Mesothelial cell of epicardium (in vitro differentiated cells): Measurements from ENCODE around the genes CADM2, STX19, OR5K3 and OR5K1.

DNA sequence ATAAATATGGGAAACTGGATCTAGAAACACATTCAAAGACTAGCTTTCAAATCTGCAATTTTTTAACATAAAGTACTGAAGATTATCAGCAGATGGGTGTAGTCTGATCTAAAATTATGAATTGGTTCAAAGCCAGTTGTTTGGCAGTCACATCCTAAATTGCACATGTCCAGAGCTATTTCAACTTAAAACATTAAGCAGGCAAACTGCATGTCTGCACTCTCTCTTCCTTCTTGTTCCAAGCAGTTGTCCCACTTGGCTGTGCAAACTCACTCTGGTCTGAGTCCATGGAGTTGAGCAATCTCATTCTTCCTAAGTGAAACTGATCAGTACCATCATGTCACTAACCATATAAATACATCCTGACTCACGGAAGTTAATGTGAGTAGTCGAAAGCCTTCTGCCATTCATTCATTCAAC is 353.0 kb downstream of the ROBO1 start:
- PRO-cap: no peak

- PRO-cap: no peak
These were observed 229.9 kb downstream of the GBE1 start for GRCh38 chr3:81531439-81532063.

DNA sequence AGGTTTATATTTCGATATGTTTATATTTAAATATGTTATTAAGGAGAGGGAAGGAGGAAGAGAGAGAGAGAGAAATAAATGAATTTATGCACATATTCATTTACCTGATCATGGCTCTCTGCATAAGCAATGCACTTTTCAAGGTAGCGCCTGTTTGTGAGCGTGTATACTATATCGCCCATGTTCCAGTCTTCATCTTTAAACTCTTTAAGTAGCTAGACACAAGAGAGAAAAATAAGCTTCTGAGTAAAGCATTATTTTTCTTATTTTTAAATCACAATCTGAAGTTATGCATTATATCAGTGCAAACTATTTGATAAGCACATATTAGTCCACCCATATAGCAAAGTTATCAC is 180.4 kb downstream of the GBE1 start:
- PRO-cap: no peak

- PRO-cap: no peak
These were observed 44.5 kb downstream of the GBE1 start for GRCh38 chr3:81716712-81717595.

DNA sequence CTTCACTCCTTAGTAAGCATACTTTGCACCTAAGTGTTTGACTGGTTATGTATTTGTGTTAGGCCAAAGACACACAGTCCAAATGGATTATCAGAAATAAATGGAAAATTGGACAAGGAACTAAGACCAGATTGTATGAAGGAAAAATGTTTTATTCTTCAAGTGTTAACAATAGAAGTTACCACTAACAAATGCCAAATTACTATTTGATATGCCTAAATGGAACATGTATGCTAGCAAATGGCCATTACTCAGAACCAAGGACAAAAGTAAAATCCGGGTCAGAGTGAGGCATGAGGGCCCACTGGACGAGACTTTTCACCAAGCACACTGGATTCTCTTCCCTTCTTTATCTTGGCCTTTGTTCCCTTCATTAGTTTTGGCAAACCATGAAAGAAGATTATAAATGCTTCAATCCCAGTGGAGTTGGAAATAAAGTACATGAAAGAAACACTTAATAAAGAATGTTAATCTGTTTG is 2.0 kb downstream of the GBE1 start:
- PRO-cap: no peak

DNA sequence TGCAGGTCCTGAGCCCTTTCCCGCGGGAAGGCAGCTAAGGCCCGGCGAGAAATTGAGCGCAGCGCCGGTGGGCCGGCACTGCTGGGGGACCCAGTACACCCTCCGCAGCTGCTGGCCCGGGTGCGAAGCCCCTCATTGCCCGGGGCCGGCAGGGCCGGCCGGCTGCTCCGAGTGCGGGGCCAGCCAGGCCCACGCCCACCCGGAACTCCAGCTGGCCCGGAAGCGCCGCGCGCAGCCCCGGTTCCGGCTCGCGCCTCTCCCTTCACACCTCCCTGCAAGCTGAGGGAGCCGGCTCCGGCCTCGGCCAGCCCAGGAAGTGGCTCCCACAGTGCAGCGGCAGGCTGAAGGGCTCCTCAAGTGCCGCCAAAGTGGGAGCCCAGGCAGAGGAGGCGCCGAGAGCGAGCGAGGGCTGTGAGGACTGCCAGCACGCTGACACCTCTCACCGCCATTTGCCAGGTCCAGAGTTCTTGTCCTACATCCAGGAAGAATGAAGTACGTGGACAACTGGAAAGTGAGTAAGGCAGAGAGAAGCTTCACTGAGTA is 1456.4 kb upstream of the GBE1 start:
- PRO-cap: no peak

DNA sequence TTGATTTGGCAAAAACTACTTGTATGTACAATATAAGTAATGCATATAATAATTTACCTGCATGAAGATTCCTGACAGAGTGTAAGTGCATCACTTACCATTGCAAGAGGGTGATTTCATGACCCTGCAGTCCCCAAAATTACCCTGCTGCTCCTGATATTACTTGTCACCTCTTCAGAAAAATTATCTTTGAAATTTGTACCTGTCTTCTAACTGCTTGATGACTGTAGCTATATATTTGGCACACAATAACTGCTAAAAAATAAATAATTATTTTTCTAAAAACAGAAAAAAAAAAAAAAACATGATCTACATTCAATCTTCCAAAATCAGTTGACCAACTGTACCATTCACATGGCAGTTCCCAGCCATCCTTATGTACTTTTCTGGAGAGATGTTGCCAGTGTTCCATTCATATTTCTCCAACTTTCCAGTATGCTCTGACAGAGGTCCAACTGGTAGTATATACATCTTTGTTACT is 153.6 kb upstream of the CADM2 start:
- PRO-cap: no peak

- PRO-cap: no peak
These were observed at the start of gene CADM2 for GRCh38 chr3:84958439-84959226. Gene CADM2 (plus strand): TSS chr3:84958989.

DNA sequence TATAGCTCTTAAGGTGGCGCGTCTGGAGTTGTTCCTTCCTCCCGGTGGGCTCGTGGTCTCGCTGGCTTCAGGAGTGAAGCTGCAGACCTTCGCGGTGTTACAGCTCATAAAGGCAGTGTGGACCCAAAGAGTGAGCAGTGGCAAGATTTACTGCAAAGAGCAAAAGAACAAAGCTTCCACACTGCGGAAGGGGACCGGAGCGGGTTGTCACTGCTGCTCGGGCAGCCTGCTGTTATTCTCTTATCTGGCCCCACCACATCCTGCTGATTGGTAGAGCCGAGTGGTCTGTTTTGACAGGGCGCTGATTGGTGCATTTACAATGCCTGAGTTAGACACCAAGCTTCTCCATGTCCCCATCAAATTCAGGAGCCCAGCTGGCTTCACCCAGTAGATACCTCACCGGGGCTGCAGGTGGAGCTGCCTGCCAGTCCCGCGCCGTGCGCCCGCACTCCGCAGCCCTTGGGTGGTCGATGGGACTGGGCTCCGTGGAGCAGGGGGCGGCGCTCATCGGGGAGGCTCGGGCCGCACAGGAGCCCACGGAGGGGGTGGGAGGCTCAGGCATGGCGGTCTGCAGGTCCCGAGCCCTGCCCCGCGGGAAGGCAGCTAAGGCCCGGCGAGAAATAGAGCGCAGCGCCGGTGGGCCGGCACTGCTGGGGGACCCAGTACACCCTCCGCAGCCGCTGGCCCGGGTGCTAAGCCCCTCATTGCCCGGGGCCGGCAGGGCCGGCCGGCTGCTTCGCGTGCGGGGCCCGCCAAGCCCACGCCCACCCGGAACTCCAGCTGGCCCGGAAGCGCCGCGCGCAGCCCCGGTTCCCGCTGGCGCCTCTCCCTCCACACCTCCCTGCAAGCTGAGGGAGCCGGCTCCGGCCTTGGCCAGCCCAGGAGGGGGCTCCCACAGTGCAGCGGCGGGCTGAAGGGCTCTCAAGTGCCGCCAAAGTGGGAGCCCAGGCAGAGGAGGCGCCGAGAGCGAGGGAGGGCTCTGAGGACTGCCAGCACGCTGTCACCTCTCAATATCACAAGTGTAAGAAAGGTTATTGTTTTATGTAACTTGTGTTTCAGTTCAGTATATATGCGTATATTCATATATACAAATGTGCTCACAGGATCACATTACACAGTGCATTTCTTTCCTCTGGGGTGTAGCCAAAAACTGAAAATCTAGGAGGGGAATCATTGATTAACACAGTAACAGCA is 545.8 kb downstream of the CADM2 start:
- PRO-cap: no peak

- PRO-cap: no peak
These were observed 307.9 kb downstream of the VGLL3 start for GRCh38 chr3:86683004-86683567.

GRCh38 chr3:87793615-87793911 is 1.1 kb downstream of the HTR1F start:
- PRO-cap: no peak

- PRO-cap: no peak
These were observed at the start of gene STX19 for GRCh38 chr3:94028241-94029049. Gene STX19 (minus strand): TSS chr3:94028597.

DNA sequence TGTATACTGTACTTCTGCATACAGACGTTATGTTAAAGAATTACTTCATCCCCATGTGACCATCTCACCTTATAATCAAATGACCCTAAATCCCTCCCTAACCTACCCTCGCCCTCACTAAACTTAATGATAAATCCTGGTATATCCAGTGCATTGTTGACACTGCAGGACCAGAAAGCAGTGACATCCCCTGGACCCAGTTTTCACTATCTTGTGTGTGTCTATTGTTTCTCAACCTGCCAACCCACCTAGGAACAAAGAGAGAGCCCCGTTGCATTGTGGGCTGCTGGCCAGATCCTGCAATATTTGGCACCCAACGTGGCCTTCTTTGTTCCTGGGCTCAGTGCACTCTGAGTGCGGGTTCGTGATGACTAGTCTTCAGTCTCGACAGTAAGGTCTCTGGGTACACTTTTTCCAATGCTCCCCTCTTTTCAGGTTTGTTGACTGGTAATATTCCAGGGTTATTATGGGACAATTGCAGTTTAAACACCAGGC is 584.9 kb downstream of the NSUN3 start:
- PRO-cap: no peak

DNA sequence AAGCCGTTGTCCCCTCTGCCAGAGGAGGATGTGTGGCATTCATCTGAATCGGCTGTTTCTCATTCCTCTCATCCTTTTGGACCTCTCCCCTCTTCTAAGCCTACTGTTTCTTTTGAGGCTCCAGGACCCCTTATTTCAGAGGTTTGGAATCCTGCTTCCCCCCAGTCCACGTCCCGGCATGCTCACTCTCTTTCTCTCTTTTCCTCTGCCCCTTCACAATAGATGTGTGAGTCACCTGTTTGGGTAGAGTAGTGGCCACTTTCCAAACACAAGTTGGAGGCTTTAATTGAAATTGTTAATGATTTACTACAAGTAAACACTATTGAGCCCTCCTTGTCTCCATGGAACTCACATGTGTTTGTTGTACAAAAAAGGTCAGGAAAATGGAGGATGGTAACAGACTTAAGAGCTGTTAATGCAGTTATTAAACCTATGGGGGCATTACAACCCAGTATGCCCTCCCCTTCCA is 585.9 kb downstream of the NSUN3 start:
- PRO-cap: no peak

GRCh38 chr3:94937640-94938358 is 874.9 kb downstream of the NSUN3 start:
- PRO-cap: no peak

DNA sequence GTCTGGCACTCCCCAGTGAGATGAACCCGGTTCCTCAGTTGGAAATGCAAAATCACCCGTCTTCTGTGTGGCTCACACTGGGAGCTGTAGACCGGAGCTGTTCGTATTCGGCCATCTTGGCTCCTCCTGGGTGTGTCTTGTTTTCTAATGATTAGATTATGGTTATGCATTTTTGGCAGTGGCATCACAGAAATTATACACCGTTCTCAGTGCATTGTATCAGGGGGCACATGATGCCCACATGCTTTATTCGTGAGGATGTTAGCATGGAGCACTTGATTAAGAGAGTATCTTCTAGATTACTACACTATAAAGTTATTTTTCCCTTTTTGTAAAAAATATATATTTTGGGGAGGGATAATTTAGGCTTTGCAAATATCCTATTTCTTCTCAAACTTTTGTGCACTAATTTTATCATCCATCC is 216.5 kb upstream of the ARL6 start:
- PRO-cap: no peak

DNA sequence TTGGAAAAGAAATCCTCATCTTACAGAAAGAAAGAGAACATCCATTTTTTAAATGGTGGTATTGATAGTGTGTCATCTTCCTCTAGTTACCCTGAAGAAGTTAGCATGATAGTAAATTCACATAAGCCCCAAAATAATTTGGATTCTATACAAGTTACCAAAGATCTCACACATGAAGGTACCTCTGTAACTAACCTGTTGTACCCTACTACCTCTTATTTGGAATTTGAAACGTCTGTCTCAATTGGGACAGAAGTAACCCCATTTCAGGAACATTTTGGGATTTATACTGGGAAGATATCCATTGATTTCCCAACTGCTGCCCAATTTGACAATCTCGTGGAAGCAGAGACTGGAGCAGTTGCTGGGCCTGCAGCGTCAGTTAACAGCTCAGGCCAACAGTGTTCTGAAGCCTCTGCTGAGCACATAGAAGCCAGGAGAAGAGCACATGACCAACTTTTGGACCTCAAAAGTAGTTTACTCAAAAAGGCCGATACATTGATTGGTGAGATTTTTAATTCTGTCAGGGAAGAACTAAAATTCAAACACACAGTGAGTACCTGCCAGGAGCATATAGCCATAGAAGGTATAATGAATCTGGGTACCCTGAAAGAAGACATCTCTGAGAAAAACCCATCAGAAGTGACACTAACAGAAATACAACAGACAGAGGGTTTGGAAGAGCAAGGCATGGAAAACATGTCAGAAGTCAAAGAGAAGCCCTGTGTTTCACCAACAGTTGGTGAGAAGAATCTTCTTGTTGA is 52.7 kb downstream of the CRYBG3 start:
- PRO-cap: no peak

- PRO-cap: no peak
These were observed 64.4 kb downstream of the CRYBG3 start for GRCh38 chr3:97886283-97886631.

GRCh38 chr3:98390235-98390888 is at the start of gene OR5K3:
Gene OR5K3 (plus strand): TSS chr3:98390666.
- PRO-cap: no peak

GRCh38 chr3:98462865-98463422 is at the start of gene OR5K1:
Gene OR5K1 (plus strand): TSS chr3:98463201.
- PRO-cap: no peak